Metanephros (tissue), 2 donors: ENCODE measurements around a stretch of chr2.

- RAMPAGE, long total RNA = no peak
These were observed 33.6 kb downstream of the ADRA2B start for GRCh38 chr2:96082732-96083151.

DNA sequence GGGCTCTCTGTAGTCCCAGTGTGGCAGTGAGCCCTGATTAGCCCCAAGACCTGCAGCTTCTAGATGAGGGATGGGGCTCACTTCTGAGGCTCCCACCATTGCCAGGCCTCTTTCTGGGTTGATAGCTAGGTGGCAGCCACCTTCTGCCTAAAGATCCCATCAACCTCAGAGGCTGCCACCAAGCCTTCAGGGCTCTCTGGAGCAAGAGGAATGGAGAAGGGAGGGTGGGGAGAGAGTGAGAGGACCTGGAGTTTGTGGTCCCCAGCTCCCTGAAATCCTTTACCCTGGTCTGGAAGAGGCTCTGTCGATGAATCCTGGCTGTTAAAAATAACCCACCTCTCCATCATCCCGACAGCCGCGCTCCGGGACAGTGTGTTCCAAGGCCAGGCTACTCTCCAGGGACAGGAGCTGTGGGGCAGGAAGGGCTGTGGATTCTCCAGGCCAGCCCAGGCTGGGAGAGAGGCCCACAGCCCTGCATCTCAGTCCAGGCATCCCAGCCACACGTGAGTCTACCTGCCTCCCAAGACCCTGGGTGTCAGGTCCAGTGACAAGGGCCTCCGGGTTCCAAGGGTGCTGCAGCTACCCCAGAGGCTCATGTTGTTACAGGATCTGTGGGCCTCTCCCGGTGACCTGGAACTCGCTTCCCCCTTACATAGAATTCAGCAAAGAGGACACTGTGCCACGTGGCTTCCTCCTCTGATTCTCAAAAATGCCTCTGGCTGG lies 17.5 kb downstream of the ADRA2B start:
- RAMPAGE, long total RNA = no peak

- RAMPAGE, long total RNA = no peak
These were observed 3.2 kb downstream of the DUSP2 start for GRCh38 chr2:96141940-96142522.

DNA sequence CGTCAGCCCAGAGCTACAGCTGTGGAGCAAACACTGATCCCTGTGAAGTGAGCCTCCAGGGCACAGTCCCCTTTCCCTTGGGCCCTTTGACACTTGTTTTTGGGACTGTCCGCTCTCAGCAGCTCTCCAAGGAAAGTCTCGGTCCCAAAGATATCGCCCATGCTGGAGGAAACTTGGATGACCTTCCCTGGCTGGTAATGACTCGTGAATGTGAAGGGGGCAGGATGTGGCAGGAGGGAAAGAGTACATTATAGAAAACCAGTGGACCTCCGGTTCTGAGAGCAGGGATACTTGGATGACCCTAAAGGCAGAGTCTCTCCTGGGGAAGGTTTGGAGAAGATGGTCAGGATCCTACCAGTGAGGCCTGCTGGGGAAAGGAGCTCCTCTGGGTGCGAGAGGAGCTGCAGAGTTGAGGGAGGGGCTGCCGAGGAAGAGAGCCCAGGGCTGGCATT lies 12.4 kb downstream of the TMEM127 start:
- RAMPAGE, long total RNA = no peak

DNA sequence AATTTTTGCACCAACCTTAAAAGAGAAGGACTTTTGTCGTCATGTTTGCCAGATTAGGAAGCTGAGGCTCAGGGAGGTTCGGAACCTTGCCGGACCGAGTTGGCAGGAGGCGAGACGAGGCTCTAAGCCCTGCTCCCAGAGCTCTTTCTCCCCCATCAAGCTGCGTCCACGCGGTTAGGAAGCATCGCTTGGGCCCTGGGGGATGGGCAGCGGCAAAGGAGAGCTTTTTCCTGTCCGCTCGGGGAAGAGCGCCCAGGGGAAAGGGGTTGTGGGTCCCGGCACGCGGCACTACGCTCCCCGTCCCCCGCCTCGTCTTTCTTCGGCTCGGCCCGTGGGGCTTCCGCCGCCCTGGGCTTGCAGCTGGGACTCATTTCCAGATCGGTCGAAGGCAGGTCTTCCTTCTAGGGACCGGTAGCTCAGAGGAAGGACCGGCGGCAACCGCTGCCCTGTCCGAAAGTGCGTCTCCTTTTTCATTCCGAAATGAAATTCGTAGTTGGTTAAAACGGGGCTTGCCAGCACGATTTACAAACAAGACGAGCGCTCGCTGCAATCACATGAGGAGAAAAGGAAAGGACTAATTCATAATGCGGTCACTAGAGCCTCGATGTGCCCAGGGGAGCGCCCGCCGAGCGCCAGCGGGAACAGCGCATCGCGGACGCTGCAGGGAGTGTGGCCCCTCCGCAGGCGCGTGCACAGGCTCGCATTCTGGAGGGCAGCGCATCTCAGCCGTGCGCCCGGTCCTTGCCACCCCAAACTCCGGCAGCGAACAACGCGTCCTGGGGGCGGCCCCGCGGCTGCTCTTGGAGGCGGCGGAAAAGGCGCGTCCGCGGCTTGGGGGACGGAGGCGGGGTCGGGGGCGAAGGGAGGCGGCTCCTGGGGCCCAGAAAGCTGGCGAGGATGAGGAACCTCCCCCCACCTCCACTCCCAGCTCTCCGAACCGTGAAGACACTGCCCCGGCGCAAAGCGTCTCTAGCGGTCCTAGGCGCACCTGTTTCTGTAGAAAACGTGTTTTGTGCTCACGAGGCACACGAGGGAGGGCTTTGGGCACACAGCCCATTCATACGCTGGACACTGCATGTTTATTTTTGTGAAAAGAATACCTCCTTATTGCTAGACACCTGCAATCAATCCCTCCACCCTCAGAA lies 3.6 kb upstream of the ITPRIPL1 start:
- RAMPAGE, long total RNA = no peak

- RAMPAGE, long total RNA = no peak
These were observed 9.9 kb downstream of the NCAPH start for GRCh38 chr2:96345316-96345965.

DNA sequence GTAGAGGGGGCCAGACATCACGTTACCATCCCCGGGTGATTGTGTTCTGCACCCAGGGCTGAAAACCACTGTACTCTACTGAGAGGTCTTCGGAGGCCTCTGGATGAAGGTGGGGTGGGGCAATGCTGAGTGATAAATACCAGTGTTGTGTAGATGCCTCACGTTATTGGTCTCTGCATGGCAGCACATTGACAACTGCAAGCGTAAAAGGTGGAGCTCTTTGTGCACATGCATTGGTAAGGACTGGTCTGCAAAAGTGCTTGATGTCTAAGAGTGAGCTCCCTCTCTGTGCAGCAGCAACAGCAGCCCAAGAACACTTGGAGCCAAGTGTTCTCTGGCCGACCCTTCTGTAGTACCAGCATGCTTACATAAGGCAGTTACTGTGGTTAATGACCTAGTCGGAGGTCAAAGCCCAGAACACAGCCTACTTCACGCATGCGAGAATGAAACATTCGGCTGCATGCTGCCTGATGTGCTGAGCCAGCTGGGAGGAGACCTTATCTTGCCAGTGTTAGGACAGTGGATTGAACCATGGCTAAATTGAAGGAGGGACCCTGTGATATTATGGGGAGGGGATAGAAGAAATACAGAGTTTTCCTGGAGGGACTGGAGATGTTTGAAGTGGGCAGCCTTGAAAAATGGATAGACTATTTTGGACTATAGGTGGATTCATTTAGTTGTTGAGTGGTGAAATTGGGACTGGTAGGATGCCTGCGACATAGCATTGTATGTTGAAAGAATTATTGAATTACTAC lies 21.3 kb downstream of the NCAPH start:
- RAMPAGE, long total RNA = no peak

DNA sequence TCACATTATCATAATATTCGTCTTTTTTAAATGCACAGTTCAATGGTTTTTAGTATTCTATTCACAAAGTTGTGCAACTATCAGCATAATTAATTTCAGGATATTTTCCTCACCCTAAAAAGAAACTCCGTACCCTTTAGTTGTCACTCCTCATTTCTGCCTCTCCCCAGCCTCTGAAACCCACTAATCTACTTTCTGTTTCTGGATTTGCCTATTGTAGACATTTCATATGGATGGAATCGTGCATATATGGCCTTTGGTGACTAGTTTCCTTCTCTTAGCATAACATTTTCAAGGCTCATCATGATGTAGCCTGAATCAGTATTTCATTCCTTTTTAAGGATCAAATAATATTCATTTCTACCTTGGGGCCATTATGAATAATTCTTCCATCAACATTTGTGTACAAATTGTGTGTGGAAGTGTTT lies 18.5 kb downstream of the NEURL3 start:
- RAMPAGE, long total RNA = no peak

DNA sequence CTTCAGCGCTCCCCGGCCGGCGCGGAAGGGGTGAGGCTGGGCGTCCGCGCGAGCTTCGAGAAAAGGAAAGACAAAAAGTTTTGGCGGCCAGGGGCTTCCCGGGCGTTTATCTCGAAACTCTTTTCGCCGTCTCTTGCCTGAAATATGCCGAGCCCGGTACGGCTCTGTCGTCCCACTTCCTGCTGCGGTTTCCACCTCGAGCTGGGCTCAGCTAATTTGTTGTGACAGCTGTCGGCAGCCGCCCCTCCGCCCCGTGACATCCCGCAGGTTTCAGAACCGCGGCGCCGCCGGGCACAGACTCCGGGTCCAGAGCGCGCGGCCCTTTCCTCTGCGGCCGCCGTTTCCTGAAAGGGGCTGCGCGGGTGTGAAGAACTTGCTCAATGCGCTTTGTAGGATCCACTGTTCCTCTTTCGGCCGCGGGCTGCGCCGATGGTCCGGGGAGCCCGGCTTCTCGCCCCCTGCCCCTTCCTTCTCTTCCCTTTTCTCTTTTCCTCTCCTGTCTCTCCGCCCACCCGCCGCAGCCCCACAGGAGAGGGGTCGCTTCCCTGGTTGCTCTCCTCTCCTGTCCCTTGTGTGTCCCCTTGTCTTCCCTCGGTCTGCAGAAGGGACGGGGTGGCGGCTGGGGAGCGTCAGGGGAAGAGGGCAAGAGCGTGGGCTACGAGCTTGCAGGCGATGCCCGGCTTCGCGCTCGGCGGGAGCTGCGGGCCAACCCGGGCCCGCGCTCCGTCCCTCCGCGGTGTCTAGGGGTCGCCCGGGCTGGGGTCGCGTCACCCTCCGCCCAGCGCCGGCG lies 649 bp downstream of the ARID5A start:
- RAMPAGE, long total RNA = no peak

DNA sequence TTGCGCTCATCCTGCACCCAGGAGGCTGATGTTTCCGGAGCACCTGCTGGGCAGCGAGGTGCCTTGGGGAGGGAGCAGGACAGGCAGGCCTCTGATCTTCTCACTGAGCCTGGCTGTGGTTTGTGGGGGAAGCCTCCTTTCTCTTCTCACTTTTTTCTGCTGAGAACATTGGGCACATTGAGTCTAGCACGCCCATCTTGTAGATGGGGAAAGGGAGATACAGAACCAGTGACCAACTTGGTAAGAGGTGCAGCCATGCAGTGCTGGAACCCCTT lies 2.4 kb downstream of the ARID5A start:
- RAMPAGE, long total RNA = no peak

DNA sequence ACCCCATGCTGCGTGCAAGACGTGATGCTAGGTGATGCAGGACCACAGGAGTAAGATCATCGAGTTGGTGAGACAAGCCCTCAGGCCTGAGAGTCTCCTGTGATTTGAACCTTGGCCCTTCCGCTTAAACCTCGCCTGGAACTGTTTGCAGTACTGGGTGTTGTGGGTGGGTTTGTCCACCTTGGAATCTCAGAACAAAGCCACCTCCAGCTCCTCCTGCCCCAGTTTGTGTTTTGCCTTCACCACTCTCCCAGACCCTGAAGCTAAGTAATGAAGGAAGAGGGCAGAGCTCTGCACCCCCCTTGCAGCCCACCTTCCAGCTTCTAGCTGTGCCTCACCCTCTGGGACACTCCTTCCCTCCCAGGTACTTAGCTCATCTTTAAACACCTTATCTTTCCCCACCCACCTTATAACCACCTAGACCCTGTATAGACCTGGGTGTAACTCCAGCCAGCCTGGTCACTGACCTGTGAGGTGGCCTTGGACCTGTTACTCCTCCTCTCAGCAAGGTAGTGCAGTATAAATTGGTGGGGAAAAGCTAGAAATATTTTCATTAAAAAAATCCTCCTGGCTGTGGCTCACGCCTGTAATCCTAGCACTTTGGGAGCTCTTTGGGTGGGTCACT lies 6.6 kb downstream of the CNNM4 start:
- RAMPAGE, long total RNA = no peak

GRCh38 chr2:96824815-96825256 lies 8.8 kb downstream of the CNNM3 start:
- RAMPAGE, long total RNA = no peak

GRCh38 chr2:96832507-96833811 lies 10.9 kb downstream of the ANKRD23 start:
- RAMPAGE, long total RNA = no peak

DNA sequence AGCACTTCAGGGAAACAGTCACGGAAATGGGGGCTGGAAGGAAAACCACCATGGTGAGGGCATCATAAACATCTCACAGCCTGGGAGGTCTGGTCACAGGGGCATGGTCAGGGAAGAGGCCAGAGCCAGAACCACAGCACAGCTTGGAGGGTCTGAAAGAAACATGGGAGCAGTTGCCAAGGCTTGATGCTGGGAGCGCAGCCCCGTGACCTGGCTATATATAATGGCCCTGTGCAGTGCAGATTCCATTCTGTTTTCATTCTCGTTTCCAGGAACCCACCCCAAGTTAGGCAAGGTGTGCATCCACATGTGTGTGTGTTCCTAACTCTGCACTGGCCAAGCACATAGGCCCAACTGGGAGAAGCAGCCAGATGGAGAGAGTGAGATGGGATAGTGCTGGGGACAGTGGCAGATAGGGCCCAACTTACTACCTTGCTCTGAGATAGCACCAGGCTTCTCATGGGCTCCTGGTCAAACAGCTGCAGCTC lies 5.5 kb upstream of the ANKRD39 start:
- RAMPAGE, long total RNA = no peak

DNA sequence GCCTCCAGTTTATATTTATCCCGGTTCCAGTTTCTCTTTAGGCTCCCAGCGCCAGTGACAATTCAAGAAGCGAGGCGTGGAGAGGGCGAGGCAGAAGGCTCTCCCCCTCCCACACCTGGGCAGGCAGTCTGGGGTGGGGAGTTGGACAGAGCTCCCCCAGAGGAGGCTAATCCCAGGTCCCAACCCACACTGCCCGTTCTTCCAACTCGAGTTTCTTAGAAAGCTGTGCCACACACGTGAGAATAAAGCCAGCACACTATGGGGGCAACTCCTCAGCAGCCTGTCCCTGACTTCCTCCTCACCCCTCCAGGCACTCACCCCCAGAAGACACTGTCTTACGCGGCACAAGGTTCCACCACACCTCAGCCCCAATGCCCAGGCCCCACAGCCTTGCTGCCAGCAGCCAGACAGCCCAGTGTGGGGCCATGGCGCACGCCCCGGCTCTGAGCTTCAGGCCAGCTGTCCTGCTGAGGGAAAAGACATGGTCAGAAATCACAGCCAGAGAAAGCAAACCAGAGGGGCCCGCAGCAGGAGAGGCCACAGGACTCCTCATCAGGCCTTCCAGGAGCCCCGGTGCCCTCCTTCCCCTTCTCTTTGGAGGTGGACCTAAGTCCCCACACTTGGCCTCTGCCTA lies 2.3 kb downstream of the SEMA4C start:
- RAMPAGE, long total RNA = no peak

- RAMPAGE, long total RNA = no peak
These were observed 935 bp upstream of the SEMA4C start for GRCh38 chr2:96870615-96871414.

DNA sequence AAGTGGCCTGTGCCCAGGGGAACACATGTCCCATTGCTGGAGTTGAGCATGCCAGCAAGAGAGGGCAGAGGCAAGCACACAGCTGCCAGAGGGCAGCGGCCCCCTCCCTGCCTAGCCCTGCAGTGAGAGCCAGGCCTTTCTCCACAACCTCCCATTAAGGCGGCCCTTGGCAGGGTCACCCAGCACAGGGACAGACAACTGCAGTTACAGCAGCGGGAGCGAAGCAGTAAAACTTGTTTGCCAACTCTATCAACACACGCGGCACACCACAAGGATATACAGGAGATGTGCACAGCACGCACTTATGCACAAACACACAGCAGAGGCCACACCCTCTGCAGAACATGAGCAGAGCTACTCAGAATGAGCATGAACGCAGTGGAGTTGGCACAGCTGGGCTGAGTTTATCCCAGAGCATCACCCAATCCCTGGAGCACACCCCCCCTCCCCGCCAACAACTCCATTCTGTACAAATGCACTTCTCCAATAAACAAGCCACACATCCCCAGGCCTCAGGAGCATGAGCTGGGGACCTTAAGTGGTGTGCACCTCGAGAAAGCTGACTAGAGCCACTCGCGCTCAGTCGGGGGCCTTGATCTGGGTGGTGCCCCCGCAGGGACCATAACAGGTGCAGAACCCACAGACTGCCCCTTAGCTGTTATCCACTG lies 18.7 kb upstream of the SEMA4C start:
- RAMPAGE, long total RNA = no peak

GRCh38 chr2:96913247-96913823 lies 43.5 kb upstream of the SEMA4C start:
- RAMPAGE, long total RNA = no peak

DNA sequence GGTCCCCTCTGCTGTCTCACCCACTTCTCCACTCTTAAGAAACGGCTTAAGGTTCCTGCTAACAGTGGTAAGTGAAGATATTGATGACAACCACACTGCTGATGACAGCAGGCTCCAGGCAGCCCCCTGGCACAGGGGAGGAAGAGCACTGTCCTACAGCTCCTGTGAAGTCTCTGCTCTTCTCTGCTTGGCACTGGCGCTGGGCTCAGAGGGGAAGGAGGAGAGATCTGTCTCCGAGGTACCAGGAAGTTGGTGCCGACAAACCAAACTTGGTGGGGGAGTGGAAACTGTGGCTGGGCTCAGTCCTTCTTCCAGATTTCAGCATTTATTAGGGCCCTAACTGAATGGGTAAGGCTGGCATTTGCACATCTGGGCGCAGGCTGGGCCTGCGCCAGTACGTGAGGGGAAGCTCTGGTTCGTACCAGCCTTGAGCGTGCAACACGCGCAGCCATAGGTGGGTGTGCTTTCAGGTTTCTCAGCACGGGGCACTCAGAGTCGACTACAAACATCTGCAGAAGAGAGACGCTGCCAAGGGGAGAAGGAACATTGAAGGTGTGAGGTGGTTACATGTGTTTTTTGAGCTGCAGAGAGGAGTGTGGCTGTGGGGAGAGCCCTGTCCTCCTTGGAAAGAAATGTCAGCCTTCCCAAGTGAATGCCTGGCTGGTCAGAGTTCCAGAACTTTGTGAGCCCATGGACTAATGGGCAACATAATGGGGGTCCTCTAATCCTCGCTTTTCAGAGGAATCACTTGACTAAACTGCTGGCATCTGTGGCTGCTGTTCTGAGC lies 55.0 kb upstream of the SEMA4C start:
- RAMPAGE, long total RNA = no peak

- RAMPAGE, long total RNA = no peak
These were observed 8.6 kb downstream of the FAM178B start for GRCh38 chr2:96977540-96978375.